ENCODE data around the gene POM121L12.

DNA sequence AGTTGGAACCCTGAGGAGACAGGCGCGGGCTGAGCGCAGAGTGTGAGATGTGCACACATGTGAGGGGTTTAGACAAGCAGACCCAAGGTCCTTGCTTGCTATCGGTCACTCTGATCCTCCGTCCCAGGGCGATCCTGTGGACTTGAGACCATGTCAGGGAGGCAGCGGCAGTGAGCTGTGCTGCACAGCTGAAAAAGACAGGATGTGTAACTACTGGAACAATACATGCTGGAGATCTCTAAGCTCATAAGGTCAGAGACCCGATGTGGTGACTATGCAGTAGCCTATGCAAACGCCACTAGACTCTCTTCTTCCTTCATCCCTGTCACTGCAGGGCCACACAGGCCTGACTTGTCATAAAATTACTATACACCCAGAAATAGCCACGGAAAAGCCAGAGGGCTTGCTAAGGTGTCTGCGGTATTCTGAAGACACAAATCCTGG, 91.0 kb upstream of the DDC start:
- PRO-cap, 10 experiments, result no peak in any of the 10 experiments

GRCh38 chr7:50826741-50827292, 44.1 kb upstream of the GRB10 start:
- PRO-cap, 10 experiments, result no peak in any of the 10 experiments

DNA sequence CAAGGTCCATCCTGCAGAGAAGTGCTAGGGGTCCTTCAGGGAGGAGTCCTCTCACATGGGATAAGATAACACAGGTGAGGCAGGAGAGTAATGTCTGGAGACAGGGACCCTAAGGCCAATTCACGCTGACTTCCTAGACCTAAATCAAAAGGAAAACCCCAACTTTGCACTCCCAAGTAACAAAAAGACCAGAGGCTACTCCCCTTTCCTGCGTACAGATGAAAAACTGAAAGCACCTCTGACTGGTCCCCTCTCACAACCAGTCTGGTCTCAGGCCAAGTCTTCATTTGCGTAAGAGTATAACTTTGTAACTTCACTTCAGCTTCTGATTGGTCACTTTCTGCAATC, 74.8 kb downstream of the COBL start:
- PRO-cap, 10 experiments, result no peak in any of the 10 experiments

GRCh38 chr7:51288746-51289657, 27.6 kb downstream of the COBL start:
- PRO-cap, 10 experiments, result peak in 1 of 10 experiments; most common plus-strand start chr7:51289395 (in 1); most common minus-strand start chr7:51289319 (in 1)

GRCh38 chr7:51314729-51315063, 1.9 kb downstream of the COBL start:
- PRO-cap, 10 experiments, result peak in 2 of 10 experiments; most common plus-strand start chr7:51314900 (in 1)

DNA sequence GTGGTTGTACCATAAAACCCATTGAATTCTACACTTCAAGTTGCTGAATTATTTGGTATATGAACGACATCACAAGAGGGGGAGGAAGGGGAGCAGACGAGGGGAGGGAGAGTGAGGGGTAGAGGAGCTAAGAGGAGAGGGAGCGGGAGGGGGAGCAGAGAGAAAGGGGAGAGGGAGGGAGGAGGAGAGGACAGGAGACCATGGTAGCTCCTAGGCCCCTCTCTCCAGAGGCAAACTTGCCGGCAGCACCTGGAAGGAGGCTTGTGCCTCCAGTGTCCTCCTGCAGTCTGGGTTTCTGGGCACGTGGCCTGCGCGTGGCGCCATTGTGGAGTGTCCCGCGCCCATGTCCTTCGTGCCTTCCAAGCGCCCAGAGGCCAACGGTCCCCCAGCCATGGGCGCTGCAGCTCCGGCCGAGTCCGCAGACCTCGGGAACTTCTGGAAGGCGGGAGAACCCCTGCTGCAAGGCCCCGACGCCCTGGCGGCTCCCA, at the start of gene POM121L12:
Gene POM121L12 (plus strand): TSS at position 353 of the 488 bp plus-strand sequence.
- PRO-cap, 10 experiments, result no peak in any of the 10 experiments

GRCh38 chr7:53237288-53238162, 202.1 kb downstream of the POM121L12 start:
- PRO-cap, 10 experiments, result no peak in any of the 10 experiments

DNA sequence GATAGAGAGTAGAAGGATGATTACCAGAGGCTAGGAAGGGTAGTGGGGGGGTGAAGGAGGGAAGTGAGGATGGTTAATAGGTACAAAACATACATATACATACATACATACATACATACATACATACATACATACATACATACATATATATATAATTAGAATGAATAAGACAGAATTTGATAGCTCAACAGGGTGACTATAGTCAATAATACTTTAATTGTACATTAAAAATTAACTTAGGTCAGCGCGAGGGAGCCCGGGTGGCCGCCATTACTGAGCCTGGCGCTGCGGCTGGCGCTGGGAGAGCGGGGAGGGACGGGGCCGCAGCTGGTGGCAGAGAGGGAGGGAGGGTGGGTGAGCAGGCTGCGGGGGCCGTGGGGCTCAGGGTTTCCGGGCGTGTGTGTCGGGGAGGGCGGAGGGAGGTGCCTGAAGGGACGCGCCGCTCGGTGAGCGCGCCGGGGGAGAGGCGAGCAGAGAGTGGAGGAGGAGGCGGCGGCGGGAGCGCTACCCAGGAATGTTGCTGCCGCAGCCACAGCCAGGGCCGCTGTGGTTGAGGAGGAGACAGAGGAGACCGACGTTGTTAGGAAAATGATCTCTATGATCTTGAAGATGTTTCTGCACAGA, 85.8 kb upstream of the EGFR start:
- PRO-cap, 10 experiments, result peak in 5 of 10 experiments; most common plus-strand start position 473 of the sequence (in 4); most common minus-strand start position 479 of the sequence (in 2)

- PRO-cap, 10 experiments, result peak in 2 of 10 experiments; most common minus-strand start chr7:55020672 (in 2)
Observed at GRCh38 chr7:55020148-55021172, 1.6 kb downstream of the EGFR start.

- PRO-cap, 10 experiments, result no peak in any of the 10 experiments
Observed at GRCh38 chr7:55026141-55026487, 7.3 kb downstream of the EGFR start.

DNA sequence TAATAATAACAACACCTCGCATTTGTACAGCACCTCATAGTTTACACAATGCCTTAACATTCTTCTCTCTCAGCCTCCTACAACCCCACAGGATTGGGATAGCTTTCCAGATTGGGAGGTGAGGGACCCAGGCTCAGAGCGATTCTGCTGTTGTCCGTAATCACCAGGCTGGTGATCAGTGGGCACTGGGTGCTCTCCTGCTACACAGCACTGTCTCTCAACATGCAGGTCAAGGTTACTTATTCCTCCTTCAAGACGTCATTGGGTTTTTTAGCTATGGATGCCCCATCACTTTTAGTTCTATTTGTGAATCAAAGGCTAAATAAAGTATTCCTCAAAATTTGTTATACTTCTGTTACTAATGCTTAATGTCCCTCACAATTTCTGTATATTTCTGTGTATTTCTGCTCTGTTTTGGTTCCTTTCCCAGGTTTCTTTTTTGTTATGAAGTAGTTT, 11.2 kb downstream of the EGFR start:
- PRO-cap, 10 experiments, result no peak in any of the 10 experiments

DNA sequence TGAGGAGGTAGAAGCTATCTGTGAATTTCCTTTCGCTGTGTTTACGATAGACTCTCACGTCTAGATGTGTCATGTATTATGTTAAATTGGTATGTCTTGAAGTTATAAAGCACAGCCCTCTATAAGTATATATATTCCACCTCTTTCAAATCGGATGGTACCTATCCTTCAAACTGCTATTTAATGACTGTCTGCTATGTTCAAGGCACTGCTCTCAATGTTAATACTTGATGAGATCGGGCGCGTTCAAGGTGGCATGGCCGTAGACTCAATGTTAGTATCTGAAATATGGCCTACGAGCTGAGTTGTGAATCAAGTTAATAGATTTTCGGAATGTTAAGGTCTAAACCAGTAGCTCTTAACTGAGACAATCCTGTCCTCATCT, 24.0 kb downstream of the EGFR start:
- PRO-cap, 10 experiments, result no peak in any of the 10 experiments

- PRO-cap, 10 experiments, result no peak in any of the 10 experiments
Observed at GRCh38 chr7:55066331-55067248, 47.8 kb downstream of the EGFR start.

DNA sequence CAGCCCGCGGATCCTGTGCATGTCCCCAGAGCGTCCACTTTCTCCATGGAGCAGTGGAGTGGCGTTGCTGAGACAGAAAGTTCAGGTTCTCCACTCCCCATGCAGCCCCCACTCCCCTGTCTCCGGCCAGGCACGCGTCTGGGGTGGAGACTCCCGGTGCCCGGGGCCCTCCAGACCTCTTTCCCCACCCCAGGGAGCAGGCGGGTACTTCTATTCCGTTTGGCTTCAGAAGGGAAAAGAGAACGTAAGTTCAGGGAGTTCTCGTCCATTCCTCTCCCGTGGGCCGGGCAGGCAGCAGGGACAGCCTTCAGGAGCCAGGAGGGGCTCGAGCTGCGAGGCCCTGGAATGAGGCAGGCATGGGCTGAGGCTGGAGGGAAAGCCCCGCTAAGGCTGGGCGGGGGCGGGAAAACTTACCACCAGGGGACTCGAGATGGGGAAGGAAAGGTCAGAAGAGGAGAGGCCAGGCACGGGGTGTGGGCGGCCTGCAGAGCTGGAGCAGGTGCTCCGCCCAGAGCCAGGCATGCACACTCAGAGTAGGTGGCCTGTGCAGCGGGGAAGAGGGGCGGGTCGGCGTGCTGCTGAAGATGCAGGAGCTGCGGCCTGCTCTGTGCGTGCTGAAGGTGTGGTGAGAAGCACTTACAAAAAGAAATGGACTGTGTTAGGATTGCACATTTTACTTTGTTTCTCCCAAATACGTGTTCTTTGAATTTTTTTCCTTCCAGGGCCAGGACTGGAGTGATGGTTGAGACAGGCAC, 60.1 kb downstream of the EGFR start:
- PRO-cap, 10 experiments, result peak in 1 of 10 experiments; most common plus-strand start position 555 of the sequence (in 1); most common minus-strand start position 380 of the sequence (in 1)

DNA sequence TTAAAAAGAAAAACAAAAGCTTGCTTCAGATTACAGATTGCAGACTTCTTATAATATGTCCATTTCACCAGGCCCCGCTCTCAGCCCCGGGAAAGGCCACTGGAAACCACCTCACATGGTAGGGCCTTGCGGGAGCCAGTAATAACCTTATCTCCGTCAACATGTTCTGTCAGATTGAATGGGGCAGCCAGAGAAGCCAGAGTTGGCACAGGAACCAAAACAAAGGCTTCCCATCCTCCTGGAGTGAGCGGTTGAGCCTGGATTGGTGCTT, 108.9 kb downstream of the EGFR start:
- PRO-cap, 10 experiments, result peak in 1 of 10 experiments; most common plus-strand start position 172 of the sequence (in 1)

- PRO-cap, 10 experiments, result peak in 1 of 10 experiments; most common minus-strand start chr7:55133830 (in 1)
Observed at GRCh38 chr7:55133586-55134271, 114.9 kb downstream of the EGFR start.

DNA sequence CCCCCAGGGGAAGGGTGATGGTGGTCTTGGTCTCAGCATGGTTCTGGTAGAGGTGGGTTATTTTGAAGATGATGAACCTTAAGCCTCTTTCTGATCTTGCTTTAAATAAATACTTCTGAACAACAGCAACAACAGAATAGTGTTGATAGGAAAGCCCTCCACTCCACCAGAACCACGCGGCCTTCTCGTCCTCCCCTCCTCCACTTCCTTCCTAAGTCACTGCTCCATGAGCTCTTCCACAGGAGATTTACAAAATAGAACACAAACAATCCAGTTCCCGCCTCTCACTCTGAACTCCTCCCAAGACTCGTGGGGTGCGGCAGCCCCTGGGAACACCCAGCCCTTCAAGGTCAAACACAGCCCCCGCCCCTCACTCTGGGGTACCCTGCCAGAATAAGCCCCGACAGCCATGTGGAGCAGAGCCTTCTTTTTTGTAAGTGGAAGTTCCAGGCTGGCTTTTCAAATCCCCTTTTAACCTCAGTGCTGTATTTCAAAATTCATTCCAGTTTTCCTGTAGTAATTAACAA, 169.3 kb downstream of the EGFR start:
- PRO-cap, 10 experiments, result no peak in any of the 10 experiments

DNA sequence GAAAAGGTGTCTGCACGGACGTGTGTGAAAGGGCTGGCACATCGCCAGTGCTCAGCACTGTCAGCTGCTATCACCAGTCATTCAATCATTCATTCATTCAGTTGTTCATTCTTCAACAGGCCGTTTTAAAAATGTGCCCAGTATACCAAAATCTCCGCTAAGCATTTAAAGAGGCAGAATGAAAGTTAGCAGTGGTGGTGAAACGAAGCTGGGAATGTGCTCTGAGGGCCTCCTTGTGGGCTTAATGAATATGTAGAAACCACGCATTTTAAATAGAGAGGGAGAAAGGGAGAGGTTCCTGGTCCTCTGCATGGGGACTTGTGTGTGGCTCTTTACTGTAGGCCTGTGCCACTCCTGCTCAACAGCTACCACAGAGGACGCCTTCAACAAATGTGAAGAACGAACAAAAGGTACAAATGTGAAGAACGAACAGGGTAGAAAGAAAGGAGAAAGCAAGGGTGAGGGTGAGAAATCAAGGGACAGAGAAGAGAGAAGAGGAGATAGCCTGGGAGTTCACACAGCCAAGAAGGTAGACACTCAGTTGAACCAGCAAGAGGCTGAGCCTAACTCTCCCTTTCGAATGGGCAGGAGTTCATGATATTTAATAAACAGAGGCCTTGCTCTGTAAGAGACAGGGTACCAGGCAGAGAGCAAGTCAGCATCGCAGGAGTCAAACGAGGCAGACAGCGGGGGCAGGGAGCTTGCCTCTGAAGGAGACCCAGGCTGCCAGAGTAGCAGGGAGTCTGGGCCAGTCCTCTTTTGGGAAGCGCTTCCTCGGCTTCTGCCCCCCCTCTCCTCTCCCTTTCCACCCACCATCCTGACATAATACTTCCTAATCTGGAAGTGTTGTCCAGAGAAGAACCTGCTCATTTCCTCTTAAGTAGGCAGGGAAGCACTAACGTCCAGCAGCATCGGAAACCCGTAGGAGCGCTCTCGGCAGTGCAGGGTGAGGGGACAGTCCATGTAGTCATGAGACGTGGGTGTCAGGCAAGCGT, 170.8 kb downstream of the EGFR start:
- PRO-cap, 10 experiments, result no peak in any of the 10 experiments

DNA sequence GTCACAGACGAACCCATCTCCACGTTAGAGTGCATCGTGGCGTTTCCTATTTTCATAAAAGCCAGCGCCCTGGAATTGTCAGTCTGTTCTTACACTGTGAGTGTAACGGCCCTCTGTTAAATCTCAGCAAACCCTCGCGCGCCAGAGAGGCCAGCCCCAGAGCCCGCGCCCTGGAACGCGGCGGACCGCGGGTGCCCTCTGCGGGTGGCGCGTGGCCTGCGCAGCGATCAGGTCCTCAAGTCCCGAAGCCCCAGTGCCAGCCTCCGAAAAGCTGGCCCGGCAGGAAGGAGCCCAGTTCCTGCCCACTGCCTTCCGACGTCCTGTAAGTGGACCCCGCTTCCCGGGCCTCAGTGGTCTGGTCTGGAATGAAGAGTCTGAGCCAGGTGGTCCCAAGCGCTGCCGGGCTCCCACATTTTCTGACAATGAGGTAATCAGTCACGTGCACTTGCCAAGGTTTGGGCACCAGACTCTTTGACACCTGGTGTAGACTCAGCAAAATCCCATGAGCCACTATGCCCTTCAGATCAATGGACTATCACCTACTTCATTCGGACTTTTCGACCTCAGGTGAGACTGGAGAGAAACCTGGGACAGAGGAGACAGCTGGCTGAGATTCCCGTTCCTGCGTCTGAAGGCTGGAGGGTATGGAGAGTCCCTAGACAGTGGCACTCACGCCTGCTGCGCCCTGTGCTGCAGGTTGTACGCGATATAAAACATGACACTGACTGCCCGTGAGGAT, 109.5 kb upstream of the LANCL2 start:
- PRO-cap, 10 experiments, result peak in 1 of 10 experiments; most common minus-strand start position 142 of the sequence (in 1)

- PRO-cap, 10 experiments, result no peak in any of the 10 experiments
Observed at GRCh38 chr7:55537309-55538579, 34.6 kb downstream of the VOPP1 start.